Metastatic Breast Carcinoma in the Ovary (tissue), 3 donors: ENCODE measurements around the genes PGA3 and SYT7.

DNA sequence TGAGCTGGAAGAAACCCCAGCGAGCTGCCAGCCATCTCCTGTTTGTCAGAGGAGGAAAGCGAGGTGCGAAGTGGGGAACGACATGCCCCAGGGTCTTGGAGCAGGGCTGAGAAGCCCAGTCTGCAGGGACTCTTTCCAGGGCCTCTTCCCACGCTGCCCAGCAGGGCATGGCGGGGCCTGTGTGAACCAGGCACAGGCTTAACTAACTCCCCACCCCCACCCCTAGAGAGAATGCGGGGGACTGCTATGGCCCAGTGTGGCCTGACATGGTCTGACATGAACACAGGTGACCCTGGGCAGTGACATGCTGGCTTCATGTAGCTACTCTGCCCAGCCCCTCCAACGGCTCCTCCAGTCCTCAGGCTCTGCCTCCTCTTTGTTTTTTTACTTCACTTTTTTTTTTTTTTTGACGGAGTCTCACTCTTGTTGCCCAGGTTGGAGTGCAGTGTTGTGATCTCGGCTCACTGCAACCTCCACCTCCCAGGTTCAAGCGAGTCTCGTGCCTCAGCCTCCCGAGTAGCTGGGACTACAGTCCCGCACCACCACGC lies 11.3 kb downstream of the CD6 start:
- PRO-cap, 3 experiments: no peak in any of the 3 experiments

DNA sequence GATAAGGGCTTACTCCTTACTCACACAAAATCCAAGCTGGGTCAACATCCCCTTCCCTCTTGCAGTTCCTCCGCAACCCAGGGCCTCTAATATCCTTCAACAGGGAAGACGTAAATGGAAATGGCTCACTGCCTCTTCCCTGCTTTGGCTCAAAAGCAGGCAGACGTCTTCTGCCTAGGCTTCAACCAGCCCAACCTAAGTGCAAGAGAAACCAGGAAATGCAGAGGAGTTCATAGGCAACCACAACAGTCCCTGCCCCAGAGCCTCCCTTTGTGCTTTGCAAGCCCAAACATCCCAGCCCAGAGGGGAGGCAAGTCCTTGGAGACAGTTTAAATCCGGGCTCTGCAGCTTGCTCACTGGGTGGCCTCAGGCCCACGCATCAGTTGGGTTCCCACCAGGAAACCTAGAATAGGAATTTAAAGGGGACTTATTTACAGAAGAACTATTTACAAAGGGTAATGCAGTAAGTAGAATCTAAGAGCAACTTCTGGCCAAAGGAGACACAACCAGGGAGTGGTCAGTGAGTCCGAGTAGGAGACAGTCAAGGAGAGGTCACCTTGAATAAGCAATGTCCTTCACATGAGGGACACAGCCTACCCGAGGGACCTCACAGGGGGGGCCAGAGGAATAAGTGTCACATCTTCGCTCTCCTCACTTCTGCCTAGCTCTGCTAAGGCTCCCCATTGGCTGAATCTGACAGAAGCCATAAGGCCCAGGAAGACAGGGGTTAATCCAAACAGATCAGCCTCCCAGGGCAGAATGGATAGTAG lies 33.5 kb downstream of the CD6 start:
- PRO-cap, 3 experiments: no peak in any of the 3 experiments

GRCh38 chr11:61061673-61061952 lies 40.7 kb upstream of the CD5 start:
- PRO-cap, 3 experiments: no peak in any of the 3 experiments

GRCh38 chr11:61126331-61127321 lies 24.3 kb downstream of the CD5 start:
- PRO-cap, 3 experiments: no peak in any of the 3 experiments

GRCh38 chr11:61138331-61139068 lies 22.7 kb downstream of the VPS37C start:
- PRO-cap, 3 experiments: no peak in any of the 3 experiments

DNA sequence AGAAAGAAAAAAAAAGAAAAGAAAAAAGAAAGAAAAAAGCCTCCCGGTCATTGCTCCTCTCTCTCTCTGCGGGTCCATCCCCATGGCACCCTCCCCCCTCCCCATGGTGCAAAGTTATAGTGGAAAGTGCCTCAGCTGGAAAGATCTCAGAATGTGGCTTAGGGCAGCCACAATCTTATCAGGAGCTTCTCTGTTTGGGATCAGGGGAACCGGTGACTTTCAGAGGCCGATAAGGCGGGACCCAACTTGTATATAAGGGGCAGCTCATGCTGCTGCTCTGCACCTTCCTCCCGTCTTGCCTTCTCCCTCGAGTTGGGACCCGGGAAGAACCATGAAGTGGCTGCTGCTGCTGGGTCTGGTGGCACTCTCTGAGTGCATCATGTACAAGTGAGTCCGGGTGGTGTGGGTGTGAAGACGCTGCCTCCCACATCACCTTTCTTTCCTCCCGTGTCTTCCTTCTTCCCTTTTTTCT lies at the start of gene PGA3:
Gene PGA3, plus strand, starts transcription at position 282 of the 472 bp plus-strand sequence.
- PRO-cap, 3 experiments: no peak in any of the 3 experiments

- PRO-cap, 3 experiments: no peak in any of the 3 experiments
Measured at GRCh38 chr11:61297651-61298323, 2.7 kb upstream of the VWCE start.

GRCh38 chr11:61356503-61357076 lies 5.1 kb downstream of the CYB561A3 start:
- PRO-cap, 3 experiments: no peak in any of the 3 experiments

DNA sequence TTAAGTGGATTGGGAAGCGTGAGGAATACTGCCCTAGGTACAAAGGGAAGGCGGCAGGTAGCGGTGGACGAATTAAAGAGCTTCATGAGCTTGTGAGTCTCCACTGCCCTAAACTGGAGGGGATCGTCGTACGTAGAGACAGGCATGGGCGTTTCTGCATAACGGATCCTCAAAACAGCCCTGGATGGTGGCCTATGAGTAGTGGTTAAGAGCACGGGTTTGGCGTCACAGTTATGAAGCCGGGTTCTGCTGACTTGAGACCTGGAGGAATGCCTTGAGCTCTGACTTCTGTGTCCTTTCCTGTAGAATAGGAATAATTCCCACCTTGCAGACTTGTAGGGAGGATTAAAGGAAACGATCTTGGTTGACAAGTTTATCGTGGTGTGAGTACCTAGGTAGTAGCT lies 362 bp downstream of the TMEM138 start:
- PRO-cap, 3 experiments: no peak in any of the 3 experiments

DNA sequence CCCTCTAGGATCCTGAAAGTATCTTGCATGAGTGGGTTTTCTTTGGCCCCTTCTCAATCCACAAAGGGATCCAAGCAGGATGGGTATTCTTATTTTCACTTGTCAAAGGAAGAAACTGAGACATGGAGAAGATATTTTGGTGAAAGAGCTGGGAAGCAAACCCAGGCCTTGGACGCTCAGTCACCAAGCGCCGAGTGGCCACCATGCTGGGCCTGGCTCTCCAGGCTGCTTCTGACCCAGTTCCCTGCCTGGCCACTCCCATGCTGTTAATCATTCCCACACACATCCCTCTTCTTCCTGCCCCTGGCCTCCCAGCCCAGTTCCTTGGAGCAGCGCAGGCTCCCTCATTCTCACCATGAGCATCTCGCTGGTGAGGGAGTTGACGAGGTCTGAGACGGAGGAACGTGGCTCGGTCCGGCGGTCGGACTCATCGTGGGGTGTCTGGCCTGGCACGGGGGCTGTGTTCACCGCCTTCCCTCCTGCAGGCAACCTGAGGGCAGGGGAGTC lies 24.1 kb downstream of the LRRC10B start:
- PRO-cap, 3 experiments: no peak in any of the 3 experiments

DNA sequence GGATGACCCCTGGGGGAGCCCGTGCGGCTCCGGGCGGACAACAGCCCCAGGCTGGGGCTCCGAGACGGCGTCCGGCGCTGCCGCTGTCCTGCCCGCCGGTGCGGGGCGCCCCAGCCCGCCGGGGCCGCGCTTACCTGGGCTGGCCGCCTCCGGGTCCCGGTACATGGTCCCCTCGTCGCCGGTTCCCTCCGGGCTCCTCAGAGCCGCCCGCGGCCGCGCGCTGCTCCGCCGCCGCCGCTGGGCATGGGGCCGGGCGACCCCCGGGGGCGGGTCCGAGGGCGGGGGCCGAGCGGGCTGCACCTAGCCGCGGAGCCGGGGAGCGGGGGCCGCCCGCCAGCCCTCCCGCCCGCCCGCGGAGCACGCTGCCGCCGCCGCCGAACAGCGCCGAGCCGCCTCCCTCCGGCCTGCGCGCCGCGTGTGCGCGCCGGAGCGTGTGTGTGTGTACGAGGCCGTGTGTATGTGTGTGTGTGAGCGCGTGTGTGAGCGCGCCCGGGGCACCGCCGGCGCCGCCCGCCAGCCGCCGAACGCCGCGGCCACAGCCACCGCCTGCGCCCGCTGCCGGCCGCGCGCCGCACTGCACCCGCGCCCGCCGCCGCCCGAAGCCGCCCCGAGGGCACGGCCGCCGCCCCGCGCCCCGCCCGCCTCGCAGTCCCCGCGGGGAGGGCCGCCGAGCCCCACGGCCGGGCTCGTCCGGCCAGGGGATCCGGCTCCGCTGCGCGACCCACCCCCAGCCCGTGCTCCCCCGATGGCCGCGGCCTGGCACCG lies at the start of gene SYT7:
Gene SYT7, minus strand, starts transcription at position 421 of the 765 bp plus-strand sequence.
- PRO-cap, 3 experiments: peak in 2 of 3 experiments; most common plus-strand start position 40 of the sequence (in 1); most common minus-strand start position 419 of the sequence (in 2)

GRCh38 chr11:61587308-61588627 lies 6.9 kb upstream of the SYT7 start:
- PRO-cap, 3 experiments: peak in 3 of 3 experiments; most common plus-strand start chr11:61588442 (in 3); most common minus-strand start chr11:61588098 (in 3)

DNA sequence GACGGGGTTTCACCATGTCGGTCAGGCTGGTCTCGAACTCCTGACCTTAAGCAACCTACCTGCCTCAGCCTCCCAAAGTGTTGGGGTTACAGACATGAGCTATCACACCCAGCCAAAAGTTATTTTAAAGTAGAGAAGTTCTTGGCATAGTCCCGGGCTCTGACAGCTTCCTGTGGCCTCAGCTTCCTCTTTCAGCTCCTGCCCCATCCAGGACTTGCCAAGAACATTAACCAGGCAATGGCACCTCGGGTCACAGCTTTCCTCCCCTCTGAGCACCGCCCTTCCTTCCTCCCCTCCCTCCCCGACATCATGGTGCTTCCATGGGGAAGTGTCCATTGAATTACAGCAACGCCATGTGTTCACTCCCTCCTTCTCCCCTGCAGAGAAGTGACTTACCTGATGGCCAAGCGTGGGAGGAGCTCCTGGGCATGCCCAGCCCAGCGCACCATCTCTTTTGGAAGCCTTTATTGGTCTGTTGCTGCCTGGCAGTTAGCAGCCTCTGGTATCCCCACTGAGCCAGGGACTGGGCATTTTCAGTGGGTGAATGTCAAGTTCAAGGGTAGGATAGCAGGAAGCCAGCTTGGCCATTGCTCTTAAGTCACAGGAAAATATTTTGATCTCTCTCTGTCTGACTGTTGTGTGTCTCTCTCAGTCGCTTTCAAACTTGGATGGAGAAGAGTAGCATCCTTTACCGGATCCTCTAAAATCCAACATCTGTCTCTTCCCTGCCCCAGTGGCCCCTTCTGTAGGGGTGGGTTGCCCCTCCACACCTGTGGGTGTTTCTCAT lies 25.7 kb upstream of the DAGLA start:
- PRO-cap, 3 experiments: no peak in any of the 3 experiments

DNA sequence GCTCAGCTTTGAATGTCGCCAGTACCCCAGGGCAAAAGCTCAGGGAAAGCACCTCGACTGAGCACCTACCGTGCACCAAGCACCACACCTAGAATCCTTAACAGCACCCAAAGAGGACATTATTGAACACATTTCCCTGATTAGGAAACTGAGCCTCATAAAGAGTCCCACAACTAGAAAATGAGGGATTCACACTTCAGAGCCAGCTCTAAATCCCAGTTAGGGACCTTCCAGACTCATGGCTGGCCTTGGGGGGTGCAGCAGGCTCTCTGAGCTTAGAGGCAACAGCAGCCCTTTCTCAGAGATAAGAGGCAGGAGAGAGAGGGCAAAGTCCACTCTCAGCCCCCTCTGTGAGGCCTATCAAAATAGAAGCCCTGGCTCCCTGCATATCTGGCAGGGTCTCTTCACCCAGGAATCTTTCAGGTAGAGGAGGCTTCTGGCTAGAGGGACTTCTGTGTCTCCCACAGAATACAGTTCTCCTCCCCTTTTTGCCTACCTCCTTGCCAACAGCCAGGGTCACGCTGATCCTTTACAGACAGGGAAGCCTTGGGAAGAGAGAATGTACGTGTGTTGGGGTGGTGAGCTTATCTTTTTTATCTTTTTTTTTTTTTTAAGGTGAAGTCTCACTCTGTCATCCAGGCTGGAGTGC lies 13.3 kb upstream of the DAGLA start:
- PRO-cap, 3 experiments: no peak in any of the 3 experiments

GRCh38 chr11:61688695-61689344 lies 8.6 kb downstream of the DAGLA start:
- PRO-cap, 3 experiments: no peak in any of the 3 experiments

DNA sequence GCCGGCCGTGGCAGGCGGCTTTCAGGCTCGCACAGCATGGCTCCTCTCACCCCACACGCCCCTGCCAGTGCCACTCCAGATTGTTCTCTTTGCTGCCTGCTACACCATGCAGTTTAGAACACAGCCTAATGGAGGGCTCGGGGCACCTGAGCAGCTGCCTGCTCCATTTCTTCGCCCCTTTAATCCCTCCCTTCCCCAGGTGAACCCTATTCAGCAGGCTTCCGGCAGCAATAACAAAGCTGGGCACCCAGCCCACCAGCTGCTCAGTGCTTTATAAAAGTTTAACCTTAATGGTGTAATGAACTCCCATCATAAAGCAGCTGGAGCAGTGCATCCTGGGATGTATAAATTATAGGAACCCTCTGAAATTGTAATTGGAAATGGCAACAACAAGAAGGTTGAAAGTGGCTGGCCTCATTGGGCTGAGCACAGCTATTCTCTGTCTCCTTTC lies 10.8 kb downstream of the DAGLA start:
- PRO-cap, 3 experiments: no peak in any of the 3 experiments

DNA sequence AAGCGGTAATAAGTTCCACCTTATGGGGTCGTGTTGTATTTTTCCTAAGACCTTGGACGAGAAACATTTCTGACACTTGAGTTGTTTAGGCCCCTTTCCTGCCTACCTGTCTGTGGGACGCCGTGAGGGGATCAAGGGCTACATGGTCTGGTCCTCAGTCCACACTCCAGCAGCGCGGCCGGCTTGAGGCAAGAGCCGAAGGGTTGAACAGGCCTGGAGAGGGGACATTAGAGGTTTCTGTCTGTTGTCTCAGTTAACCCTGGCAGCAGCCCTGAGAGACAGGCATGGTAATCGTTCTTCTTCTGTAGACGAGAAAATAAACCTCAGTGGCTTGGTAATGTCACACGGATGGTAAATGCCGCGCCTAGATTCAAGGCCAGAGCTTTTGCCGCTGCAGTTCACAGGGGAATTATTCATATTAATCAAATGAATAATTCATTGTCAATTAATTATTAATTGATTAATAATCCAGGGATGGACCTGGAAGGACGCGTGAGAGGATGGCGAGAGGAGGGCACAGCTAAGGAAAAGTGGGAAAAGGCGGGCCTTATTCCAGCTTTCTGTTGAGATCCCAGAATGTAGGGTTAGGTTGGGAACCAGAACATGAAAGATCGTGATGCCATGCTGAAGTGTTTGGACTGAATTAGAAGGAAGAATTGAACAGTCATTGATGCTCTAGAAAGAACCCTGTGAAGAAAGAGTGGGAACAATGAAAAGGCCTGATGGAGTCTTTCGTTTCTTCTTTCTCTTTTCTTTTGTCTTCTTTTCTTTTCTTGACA lies 684 bp downstream of the FEN1 start:
- PRO-cap, 3 experiments: no peak in any of the 3 experiments

- PRO-cap, 3 experiments: peak in 2 of 3 experiments; most common plus-strand start chr11:61827392 (in 2); most common minus-strand start chr11:61827313 (in 1)
Measured at GRCh38 chr11:61826826-61827505, 1.1 kb upstream of the FADS2 start.

- PRO-cap, 3 experiments: no peak in any of the 3 experiments
Measured at GRCh38 chr11:61873222-61874063, 17.9 kb downstream of the FADS3 start.

DNA sequence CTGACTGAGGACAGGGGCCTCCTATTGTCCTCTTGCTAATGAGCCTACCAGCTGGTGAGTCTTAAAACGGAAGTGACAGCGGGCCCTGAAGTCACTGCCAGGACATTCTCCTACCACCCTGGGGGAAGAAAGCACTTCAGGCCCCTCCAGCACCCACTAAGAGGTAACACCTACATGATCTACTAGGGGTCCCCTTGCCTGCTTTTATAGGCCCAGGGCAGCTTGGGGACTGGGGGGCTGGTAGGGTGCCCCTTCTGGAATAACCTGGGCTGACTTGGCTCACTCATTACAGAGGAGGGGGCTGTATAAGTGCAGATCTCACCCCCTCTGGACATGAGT lies 9.8 kb downstream of the FADS3 start:
- PRO-cap, 3 experiments: no peak in any of the 3 experiments